Paraaortic lymph node (tissue), 1 donor: ENCODE measurements around the gene TES.

DNA sequence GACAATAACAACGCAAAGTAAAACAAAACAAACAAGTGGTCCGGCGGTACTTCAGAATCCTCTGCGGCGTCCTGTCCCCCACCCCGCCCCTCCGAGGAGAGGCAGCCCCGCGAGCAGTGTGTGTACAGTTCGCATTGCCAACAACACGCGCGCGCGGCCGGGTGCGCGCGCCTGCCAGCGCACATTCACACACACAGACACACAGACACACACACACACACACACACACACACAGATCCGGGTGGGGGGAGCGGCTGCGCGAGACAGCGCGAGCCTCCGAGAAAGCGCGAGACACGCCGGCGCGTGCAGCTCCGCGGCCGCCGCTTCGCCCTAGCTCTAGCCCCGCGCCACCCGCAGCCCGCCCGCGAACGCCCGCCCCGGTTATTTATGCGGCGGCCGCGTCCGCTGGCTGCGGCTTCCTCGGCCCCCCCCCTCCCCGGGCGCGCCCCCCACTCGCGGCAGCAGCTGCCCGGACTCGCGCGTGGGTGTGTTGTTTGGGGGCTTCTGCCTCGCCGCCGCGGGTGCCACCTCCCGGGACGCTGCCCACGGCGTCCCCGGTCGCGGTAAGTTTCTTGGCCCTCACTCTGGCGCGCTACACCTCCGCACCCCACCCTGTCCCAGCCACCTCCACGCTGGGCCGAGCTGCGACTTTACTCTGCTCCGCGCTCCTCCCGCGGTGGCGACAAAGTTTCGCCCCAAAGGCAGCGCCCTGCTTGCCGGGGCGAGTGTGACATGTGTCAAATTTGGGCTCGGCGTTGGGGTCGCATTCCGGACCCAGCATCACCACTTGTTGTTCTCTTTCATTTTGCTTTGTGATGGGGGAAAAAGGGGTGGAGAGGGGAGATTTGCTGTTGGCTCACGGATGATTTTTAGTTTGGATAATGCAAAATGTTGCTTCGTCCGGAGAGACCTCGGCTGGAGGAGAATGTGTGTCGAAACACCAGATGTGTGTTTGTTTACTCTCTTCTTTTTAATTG is 167.5 kb upstream of the PPP1R3A start:
- PRO-cap = bidirectional peak, plus-strand start at position 234 of the sequence, minus-strand start at position 199 of the sequence; bidirectional peak, plus-strand start at position 482 of the sequence, minus-strand start at position 360 of the sequence

DNA sequence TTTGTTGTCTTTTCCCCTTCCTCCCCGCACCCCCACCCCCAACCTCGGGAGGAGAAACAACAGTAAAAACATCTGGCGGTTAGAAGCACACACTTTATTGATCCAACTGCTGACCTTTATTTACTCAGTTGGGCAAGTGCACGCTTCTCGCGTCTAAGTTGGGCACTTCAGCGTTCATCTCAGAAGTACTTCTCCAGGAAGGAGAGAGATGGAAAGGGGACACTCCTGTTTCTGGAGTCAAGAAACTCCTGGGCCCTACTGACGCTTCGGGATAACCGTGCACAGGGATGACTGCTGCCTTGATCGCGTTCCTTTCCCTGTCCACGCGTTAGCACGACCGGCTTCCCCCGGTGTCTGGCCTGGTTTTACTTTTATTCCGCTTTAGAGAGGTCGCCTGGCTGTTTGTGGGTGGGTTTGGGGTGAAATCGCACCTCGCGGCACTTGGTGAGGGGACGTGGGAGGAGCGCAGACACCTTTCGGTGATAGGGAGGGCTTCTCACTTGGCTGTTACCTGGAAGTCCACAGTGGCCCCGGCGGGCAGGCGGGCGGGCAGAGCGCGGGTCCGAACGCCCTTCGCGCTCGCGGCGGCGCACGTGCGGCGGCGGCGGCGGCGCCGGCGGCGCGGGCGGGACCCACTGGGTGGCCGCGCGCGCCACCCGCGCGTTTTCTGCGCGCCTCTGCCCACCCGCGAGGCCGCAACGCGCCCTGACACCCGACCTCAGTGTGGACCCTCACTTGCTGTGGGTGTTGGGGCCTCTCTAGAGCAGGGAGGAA is 168.4 kb upstream of the PPP1R3A start:
- PRO-cap = bidirectional peak, plus-strand start at position 552 of the sequence, minus-strand start at position 356 of the sequence

DNA sequence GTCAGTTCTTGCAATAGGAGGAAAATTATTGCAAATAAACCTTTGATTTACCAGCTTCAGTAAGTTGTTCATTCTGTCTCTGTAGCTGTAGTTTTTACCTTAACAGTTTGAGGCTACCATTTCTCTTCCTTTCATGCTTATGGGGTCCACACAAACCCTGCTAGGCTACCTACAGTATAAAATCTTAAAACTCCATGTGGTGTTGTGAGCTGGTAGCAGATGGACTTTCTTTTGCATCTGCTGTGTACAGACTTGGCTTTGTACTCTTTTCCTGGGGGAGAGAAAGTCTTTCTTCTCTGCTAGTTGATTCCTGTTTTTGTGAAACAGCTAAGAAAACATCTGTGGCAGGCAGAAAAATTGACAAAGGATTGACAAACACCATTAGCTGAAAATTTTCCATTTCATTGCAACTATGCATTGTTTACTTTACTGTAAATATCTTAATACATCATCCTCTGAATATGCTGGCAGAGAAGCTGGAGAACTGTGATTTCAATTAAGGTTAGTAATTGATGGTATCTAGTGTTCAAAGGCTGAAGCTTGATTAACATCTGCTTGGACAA is 492 bp upstream of the FOXP2 start:
- PRO-cap = no peak

DNA sequence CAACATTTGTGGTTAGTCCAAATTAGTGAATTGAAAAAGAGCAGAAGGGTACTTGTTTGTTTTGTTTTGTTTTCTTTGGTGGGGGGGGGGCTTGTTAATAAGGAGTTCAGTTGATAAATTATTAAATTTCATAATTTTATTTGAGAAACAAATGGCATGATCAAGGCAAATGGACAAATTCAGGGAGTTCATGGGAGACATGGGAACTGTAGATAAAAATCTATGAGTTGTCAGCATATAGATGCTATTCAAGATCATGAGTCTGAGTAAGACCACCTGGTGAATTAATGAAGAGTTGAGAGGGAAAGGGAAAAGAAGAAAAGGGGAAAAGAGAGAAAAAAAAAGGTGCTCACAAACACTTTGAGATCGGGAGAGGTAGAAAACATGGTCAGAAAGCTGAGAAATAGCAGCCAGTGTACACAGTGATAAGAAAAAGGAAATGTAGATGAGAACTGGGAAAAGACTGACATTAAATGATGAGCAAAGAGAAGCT is 95.0 kb downstream of the FOXP2 start:
- PRO-cap = no peak

- PRO-cap = unidirectional peak, minus-strand start at chr7:114924280
Measured at GRCh38 chr7:114924018-114924363, 2.1 kb downstream of the MDFIC start.

GRCh38 chr7:114964881-114965546 is 43.1 kb downstream of the MDFIC start:
- PRO-cap = no peak

GRCh38 chr7:114997482-114997819 is 75.6 kb downstream of the MDFIC start:
- PRO-cap = no peak

- PRO-cap = no peak
Measured at GRCh38 chr7:115064909-115065381, 143.1 kb downstream of the MDFIC start.

DNA sequence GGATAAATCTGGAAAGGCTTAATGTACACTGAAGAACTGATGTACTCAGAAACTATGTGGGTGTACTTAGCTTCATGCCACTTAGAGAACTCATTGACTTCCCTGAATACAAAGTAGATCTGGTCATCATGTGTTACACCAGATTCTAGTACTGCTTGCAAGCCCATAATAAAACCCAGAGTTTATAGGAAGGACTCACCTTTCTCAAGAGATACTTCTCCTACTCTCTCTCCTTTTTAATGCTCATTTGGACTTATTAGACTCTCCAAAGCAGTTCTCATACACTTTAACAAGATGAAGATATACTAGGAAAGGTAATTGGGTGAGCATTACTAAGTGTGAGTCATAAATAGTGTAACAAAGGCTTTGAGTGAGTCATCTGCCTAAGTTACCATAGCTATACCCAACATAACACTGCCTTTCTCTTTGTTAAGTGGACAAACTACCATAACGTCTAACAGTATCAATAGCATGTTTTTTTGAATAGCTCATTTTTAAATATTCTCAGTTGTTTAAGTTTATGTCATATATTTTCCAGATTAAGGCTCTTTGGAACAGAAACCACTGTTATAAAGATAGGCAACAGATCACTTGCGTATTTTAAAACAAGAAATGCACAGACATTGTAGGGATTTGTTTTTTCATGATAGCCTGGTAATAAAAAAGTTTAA is 309.2 kb downstream of the MDFIC start:
- PRO-cap = no peak

DNA sequence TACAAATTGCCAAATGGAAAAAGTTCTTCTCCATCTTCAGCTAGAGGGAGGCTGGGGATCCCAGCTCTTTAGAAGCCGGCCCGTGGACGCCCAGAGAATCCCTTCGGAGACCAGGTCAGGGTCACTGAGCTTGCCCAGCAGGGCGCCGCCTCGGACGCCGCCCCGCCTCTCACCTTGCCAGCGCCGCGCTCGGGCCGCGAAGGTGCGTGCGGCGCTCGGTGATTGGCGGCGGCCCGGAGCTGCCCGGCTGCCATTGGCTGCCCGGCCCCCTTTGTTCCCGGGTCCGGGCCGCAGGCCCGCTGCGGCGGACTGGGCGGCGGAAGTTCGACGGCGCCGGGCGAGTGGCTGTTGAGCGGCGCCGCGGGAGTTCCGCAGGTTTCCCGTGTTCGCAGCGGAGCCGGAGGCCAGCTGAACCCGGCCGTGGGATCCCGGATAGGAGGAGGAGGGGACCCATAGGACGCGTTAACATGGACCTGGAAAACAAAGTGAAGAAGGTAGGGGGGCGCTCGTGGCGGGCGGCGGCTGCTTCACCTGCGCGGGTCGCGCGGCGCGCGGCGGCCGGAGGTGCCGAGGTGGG is at the start of gene TES:
Gene TES (plus strand): TSS at position 299 of the 577 bp plus-strand sequence.
- PRO-cap = bidirectional peak, plus-strand start at position 327 of the sequence, minus-strand start at position 103 of the sequence

DNA sequence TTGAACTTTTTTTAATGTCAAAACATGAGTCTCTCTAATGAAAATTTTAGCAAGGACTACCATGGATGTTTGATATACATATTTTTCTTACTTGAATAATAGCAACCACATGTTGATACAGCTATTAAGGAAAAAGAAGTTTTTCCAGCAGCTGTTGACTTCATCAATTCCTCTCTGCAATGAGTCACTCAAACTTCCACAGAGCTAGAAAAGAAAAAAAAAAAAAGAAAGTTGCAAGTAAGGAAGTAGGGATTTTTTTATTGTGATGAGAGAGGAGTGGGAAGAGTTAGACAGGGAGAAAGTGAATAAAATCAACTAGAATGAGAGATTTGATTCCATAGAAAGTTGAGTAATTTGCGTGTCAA is 46.2 kb downstream of the CAV1 start:
- PRO-cap = no peak

DNA sequence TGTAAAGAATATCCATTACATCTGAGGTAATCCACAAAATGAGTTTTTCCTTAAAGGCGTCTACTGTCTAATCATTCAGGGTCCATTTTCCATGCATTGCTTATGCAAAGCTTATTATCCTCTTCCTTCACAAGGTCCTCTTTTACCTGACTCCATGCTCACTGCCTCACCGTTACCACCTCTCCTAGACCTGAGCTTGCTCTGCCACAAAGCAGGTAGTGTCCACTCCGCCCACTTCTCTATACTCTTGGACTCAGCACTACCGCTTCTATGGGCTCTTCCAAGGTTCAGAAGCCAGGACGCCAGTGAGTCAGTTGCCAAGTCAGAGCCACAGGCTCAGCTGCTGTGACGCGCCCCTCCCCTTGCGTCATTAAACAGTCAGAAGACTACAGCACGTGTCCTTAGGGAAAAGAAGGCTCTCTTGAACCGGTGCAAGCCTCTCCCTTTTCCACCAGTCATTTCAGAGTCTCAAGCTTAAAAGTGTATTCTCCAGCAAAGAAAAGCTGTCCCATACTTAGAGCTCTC is 41.2 kb upstream of the MET start:
- PRO-cap = no peak

GRCh38 chr7:116633435-116634047 is 38.5 kb upstream of the MET start:
- PRO-cap = no peak

DNA sequence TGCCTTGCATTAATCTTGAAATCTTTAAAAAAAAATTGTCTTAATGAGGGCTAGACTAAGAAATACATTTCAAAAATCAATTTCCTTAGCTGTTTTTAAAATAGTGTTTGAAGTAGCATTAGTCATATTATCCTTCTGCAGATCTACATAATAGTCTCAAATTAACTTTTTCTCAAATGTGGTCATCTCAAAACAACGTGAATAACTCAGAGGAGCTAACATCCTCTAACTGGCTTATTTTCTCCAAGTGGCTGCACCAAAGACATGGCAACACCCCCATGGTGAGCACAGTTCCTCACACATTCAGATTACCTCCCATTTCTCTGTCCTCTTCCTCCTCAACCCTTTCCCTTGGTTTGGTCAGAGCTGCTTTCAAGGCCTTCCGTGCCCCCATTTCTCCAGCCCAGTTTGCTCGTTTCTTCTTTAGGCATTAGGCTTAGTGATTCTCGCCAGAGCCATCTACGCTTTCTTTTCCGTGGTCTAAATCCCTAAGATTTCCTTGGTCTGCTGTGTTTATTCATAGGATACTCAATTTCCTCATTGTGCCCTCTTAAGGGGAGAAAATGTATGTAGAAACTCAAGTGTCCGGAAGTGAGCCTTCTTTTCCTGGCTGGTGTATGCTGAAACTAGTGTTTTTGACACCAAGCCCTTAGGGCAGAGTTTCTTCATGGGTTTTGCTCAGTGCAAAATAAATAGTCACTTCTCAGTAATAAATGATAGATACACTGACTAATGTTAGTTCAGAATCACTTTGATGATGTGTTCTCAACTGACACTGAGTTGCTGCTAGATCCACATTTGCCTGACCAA is 2.6 kb downstream of the MET start:
- PRO-cap = no peak

DNA sequence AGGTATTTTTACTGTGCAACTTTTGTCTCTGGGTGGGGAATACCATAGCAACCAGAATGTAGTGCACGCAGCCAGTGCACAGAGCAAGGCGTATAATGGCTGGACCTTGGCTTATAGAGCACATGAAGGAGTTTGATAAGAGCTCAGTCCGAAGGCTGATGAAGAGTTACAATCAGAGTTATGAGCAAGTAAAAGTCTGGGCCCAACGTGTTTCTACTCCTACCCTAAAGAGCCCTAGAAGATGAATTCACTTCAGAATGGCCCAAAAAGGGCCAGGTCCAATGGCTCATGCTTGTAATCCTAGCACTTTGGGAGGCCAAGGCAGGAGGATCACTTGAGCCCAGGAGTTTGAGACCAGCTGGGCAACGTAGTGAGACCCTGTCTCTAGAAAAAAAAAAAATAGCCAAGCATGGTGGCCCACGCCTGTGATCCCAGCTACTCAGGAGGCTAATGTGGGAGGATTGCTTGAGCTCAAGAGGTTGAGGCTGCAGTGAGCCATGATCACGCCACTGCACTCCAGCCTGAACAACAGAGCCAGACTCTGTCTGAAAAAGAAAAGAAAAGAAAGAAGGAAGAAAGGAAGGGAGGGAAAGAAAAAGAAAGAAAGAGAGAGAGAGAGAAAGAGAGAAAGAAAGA is 82.4 kb downstream of the MET start:
- PRO-cap = no peak

DNA sequence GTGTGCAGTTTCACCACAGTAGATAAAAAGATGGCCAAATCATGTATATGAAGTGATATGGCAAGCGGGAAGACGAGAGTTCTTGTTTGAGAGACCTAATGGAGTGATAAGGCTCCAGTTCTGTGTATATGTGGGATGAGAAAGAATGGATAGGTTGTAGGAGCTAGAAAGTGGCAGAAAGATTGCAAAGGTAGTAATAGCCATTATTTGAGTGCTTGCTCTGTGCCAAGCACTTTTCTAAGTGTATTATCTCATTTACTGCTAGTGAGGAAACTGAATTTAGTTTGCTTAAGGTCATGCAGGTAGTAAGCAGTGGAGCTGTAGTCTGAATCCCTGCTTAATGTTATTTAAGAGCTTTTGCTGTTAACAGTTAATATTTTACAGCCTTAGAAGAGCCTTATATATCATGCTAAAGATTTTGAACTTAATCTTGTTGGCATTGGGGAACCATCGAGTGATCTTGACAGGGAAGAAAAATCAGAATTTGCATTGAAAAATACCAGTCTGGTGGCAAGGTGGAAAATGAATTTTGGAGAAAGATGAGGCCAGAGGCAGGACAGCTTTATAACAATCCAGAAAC is 15.1 kb downstream of the CAPZA2 start:
- PRO-cap = no peak

GRCh38 chr7:117382009-117382321 is 45.3 kb downstream of the ASZ1 start:
- PRO-cap = no peak

- PRO-cap = no peak
Measured at GRCh38 chr7:117435535-117435794, 8.2 kb upstream of the ASZ1 start.

DNA sequence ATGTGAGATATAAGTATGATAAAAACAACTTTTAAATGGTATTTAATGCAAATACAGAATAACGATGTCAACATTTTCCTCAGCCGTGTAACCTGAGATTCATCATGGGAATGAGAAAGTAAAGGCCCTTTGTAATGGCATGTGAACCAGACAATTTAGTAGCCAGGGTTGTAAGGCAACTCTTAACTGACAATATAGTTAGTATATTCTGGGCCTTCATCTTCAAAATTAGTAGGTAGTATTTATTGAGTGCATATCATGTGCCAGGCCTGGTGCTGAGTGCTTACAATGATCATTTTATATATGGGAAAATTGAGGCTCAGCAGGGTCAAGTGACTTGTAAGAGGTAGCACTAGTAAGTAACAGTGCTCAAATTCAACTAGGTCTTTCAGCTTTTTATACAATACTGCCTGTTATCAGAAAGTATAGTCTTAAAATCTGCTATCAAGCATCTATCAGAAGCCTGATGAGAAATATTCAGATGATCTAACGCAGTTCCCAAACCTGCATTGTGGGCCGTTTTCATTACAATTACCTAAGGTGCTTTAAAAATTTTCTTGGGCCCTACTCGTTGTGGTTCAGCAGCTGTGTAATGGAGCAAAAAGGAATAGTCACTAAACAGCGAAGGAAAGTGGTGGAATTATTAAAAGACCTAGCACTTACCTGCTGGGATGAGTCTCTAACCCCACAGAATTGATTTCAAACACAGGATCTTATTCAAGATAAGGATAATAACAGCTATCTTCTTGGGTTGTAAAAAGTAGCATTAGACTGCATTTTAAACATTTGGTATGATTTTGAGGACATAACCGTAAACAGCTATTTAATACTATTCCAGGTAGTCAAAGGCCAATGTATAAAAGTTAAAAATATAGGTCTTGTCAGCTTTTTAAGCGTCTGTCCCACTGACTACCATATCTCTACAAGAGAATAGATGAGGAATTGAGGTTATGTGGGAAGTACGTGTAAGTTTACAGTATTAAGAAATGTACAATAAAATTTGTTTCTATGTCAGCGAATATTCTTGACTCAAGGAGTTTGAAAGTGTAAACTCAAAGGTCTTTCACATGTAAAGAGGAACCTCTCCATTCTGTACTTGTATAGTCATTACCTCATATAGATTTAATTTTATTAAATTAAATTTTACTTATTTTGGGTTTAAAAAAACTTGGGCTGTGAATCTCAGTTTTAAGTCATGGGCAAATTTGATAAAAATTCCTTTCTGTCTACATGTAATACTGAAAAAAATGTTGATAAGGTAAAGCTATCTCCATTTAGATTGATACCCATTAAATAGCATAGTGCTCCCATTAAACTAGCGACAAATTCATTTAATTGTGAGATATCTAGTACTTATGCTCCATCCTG is 11.1 kb downstream of the LSM8 start:
- PRO-cap = no peak

- PRO-cap = no peak
Measured at GRCh38 chr7:120273481-120274195, 663 bp downstream of the KCND2 start.